ENCODE measurements around the gene EVI5.

DNA sequence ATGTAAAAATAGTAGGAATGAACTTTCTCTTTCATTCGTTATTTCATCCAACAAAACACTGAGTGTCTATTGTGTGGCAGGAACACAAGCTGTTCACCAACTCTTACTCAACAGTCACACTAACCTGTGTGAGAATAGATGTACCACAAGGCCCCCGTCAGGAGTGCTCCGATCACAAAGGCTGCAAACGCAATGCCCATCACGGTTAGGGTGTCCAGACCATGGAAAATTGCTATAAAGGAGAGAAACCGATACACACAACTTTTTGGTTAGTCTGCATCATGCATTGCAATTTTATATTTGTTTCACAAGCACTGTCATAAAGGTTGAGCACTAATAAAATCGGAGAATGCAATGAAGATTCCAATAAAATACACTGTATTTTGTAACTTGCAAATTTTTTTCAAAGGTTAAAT, 190.4 kb downstream of the TGFBR3 start:
- PRO-cap, 4 experiments = no peak in any of the 4 experiments
- RAMPAGE, long total RNA, 2 experiments = no peak in any of the 2 experiments

DNA sequence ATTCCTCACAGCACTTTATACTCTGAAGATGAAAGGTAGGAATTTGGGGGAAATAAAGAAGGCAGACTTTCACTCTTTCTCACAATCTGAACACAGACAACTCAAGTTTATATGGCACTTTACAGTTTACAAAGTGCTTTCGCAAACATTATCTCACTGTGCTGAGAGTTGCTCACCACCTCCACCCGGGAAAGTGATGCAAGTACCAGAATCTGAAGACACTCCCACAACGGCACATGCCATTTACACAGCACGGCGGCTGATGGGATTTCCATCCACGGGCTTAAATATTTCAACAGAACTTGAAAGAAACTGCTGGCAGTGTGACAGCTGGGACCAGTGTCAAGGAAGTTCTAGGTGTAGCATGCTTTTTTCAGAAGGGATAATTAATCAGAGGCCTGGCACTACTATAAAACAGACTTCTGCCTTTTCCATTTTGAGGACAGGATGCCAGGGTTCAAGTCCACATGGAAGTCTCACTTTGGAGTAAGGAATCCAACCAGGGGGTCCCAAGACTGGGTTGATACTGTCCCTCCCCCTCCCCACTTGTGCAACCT, 155.1 kb downstream of the TGFBR3 start:
- PRO-cap, 4 experiments = peak in 3 of 4 experiments; most common plus-strand start position 439 of the sequence (in 2); most common minus-strand start position 83 of the sequence (in 3)
- RAMPAGE, long total RNA, 2 experiments = no peak in any of the 2 experiments

DNA sequence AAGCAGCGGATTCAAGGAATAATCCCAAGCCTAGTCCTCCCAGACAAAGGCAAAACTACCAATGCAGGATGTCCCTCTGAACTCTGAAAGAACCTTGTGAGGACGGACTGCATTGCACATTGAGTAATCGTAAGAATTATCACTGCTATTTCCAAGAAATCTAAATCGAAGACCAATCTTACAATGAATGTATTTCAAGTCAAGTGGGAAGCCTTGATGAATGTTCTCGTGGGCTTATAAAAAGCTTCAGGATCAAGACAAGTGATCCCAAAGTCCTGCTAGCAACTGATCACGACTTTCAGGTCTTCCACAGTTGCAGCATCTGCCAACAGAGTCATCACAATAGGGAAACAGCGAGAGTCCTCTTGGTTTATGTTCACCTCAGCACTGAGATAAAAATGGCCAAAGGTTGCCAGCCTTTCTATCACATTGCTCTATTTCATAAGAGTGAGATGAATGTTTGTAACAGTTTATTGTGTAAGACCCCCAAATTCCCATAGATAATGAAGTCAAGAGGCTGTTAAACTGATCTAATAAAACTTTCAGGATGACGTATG, 150.8 kb downstream of the TGFBR3 start:
- PRO-cap, 4 experiments = peak in 4 of 4 experiments; most common plus-strand start position 331 of the sequence (in 1); most common minus-strand start position 324 of the sequence (in 3)
- RAMPAGE, long total RNA, 2 experiments = no peak in any of the 2 experiments

GRCh38 chr1:91736588-91737620, 149.0 kb downstream of the TGFBR3 start:
- PRO-cap, 4 experiments = peak in 3 of 4 experiments; most common plus-strand start chr1:91736812 (in 1); most common minus-strand start chr1:91737306 (in 2)
- RAMPAGE, long total RNA, 2 experiments = no peak in any of the 2 experiments

DNA sequence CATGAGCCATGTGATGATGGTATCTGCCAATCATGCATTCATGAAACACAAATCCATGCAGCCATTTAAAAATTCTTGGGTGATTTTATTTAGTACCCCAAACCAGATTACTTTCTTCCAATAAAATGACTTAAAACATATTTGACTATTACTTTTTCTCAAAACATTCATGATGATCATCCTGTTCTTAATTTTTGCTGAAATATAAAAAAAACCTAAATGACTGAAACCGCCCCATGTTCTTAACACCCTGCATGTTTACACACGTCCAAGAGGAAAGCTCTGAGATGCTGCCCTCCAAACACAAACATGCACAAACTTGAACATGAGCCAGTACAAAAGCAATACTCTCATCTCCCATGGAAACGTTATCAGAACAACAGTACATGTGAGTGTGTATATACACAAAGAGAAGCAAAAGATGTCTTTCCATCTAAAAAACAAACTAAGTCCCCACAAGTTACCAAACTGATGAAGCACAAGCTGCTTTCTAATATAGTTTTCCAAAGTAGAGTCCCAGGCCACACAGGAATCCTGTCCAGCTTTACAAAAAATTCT, 140.0 kb downstream of the TGFBR3 start:
- PRO-cap, 4 experiments = peak in 3 of 4 experiments; most common plus-strand start position 458 of the sequence (in 1); most common minus-strand start position 311 of the sequence (in 3)
- RAMPAGE, long total RNA, 2 experiments = no peak in any of the 2 experiments

GRCh38 chr1:92277278-92277850, 21.4 kb downstream of the GLMN start:
- PRO-cap, 4 experiments = no peak in any of the 4 experiments
- RAMPAGE, long total RNA, 2 experiments = no peak in any of the 2 experiments

DNA sequence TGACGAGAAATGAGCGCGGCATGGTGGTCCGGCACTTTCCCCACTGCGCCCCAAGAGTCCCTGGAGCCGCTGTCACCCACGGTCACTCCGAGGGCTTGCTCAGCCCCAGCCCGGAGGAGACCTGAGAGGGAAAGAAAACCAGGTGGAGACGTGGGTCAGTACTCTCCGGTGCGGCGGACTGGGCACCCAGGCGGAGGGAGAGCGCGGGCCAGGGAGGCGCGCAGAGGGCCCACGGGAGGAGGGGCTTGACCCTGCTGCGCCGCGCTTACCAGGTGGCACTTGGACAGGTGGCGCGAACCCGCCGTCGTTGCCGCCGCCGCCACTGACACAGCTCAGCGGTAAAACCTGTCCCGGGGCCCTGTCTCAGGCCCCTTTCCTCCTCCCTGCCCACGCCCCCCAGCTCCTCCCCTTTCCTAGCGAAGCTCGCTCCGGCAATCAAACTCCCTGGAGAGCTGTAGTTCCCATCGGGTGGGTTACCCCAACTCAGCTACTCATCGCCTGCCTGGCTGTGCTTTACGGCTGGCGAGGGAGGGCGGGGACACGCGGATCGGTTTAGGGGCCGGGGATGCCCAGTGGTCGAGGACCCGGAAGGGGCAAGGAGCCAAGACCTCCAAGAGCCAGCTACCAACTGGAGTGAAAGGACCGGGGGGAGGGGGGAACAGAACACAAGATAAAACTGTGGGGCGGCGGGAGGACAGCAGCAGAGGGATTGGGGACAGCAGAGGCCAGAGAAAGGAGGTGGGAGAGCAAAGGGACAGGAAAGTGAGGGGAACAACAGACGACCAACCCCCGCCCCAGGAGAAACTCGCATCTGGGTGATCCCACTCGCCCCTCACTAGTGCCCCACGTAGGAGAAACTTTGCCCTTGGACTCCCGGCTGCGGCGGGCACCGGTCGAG, 3.0 kb downstream of the GFI1 start:
- PRO-cap, 4 experiments = no peak in any of the 4 experiments
- RAMPAGE, long total RNA, 2 experiments = no peak in any of the 2 experiments

DNA sequence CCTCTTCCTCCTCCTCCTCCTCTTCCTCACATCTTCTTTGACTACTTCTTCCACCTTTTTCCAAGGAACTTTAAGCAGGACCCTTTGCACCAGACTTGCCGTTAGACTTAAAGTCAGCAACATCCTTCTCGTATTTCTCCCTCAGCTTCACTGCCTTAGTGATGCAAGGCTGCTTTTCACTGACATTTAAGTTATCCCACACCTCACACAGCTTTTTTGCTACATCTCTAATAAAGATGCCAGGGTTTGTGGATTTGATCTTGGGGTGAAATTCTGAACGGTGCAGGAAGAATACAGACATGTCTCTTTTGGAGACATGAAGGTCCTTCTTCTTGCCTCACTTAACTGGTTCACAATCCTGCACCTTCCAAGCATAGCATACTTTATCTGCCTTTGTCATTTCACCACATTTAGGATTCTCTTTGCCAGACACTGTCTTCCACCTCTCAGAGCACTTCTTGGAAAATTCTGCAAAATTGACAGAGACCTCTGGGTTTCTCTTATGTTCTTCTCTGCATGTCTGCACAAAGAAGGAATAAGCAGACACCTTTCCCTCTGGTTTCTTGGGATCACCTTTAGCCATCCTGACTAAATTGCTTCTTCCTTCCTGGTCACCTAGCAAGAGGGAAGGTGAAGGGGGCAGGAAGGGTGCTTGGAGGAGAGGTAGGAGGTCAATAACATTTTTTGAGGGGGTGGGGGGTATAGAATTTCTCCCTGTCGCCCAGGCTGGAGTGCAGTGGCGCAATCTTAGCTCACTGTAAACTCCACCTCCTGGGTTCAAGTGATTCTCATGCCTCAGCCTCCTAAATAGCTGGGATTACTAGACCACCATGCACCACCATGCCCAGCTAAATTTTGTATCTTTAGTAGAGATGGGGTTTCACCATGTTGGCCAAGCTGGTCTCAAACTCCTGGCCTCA, 137.6 kb downstream of the EVI5 start:
- PRO-cap, 4 experiments = no peak in any of the 4 experiments
- RAMPAGE, long total RNA, 2 experiments = no peak in any of the 2 experiments

DNA sequence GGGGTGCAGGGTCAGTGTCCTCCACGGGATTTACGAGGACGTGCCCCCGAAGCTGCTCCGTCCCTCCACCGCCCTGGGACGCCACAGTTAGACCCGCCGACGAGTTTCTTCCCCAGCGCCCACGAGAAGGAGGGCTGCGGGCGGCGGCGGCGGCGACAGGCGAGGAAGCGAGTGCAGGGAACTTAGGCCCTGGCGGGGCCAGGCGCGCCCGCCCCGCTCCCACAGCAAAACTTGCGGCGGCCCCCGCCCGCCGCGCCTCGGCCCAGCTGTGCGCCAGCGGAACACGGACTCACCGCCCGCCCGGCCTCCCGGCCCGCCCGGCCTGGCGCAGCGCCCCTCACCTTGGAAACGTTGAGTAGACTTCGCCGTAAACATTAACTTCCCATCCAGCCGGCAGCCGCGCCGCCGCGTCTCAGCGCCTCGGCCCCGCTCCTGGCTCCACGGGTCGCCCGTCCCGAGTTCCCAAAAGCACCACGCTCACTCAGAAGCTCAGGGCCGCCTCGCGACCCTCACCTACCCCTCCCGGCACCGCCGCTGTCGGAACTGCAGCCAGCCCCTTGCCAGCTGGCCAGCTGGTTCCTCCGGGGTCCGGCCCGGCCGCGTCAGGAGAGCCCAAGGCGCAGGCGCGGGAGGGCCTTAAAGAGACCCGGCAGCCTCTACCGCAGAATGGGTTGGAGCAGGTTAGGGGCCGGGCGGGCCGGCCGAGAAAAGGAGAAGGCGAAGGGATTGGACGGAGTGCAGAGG, at the start of gene EVI5:
Gene EVI5, minus strand, starts transcription at position 614 of the 744 bp plus-strand sequence.
- PRO-cap, 4 experiments = peak in 4 of 4 experiments; most common plus-strand start position 377 of the sequence (in 4); most common minus-strand start position 233 of the sequence (in 3)
- RAMPAGE, long total RNA, 2 experiments = start-site peak on the minus strand in 2 of 2 experiments, centred at positions 589 to 596 of the sequence, 65 to 72 reads per replicate

DNA sequence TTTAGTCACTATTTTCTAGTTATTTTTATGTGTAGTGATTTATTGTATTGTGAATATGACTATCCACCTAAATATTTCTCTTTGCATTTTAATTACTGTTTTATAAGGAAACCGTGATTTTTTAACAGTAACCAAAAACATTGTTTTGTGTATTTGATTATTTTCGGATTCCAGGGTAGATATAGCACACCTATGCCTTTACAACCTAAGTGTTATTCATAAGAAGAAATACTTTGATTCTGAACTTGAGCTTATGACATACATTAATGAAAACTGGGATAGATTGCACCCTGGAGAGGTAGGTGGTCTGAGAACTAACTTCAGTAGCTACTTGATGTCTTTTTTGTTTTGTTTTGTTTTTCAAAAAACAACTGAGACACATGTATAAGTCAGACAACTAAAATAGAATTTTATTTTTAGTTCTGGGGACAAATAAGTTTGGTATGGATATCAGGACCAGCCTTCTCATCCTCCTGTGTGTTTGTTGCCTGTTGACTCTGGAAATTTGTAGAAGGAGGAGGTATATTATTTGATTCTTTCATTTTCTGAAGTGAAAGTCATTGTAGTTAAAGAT, 41.4 kb downstream of the MTF2 start:
- PRO-cap, 4 experiments = no peak in any of the 4 experiments
- RAMPAGE, long total RNA, 2 experiments = no peak in any of the 2 experiments

DNA sequence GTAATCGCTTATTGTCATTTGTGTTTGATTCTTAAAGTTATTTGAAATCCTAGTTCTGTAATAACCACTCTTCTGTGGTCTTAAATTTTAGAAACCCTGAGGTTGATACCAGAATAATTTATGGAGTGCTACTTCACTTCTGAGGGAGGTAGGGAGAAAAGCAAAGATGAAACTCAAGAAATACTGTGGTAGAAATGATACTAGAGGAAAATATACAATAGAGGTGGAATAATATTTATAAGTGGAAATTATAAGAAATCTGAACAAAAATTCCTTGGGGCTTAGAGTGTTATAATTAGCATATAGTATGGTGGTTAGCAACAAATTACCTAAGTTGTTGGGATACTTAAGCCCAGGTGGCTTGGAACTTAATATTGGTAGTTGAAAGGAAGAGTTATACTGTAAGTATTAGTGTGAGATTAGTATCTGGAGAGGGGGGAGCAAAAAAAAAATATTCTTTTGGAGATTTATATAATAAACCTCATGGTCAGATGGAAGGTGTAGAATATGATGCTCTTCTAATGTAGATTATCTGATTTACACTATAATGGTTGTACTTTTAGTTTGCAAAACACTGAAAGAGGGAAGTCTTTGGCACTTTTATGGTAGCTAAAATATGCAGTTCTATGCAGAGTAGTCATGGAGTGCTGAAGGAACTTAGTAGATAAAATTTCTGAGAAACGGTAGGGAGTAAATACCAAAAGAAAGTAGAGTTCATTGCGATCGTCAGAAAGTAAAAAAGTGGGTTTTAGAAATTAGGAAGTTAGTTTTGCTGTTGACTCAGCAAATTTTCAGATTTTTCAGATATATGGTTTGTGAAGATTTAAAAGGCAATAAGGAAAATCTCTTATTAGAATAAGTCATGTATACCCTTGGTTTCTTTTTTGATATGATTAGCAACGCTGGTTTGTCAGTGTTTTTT, 45.6 kb downstream of the MTF2 start:
- PRO-cap, 4 experiments = no peak in any of the 4 experiments
- RAMPAGE, long total RNA, 2 experiments = no peak in any of the 2 experiments

DNA sequence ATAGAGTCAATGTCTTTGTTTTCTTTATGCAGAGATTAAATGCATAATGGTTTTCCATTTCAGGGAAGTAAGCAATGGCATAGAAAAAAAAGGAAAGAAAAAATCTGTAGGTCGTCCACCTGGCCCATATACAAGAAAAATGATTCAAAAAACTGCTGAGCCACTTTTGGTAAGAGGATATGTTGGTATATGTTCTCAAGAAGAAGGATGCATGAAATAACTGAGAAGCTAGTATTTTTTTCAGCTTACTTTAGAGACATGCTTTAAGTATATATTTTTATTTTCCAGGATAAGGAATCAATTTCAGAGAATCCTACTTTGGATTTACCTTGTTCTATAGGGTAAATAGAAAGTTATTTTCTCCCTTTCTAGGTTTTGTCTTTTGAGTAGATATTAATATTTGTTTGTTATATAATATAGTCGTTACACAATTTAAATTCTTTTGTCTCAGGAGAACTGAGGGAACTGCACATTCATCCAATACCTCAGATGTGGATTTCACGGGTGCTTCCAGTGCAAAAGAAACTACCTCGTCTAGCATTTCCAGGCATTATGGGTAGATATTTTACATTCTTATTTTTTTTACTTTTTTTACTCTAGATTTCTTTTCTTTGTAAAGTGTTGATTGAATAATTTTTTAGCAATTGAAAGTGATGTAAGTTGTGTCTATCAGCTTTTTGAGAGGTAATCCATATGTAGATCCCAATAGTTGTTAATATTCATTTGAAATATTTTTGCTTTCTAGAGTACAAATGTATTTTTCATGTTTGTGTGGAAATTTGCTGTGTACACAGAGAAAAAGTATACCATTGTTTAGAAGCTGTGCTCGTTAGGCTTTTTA, 46.4 kb downstream of the TMED5 start:
- PRO-cap, 4 experiments = no peak in any of the 4 experiments
- RAMPAGE, long total RNA, 2 experiments = start-site peak on the plus strand in 1 of 2 experiments, centred at position 295 of the sequence, 21 reads per replicate

- PRO-cap, 4 experiments = no peak in any of the 4 experiments
- RAMPAGE, long total RNA, 2 experiments = no peak in any of the 2 experiments
Observed at GRCh38 chr1:93567081-93567979, 114.3 kb downstream of the BCAR3 start.

DNA sequence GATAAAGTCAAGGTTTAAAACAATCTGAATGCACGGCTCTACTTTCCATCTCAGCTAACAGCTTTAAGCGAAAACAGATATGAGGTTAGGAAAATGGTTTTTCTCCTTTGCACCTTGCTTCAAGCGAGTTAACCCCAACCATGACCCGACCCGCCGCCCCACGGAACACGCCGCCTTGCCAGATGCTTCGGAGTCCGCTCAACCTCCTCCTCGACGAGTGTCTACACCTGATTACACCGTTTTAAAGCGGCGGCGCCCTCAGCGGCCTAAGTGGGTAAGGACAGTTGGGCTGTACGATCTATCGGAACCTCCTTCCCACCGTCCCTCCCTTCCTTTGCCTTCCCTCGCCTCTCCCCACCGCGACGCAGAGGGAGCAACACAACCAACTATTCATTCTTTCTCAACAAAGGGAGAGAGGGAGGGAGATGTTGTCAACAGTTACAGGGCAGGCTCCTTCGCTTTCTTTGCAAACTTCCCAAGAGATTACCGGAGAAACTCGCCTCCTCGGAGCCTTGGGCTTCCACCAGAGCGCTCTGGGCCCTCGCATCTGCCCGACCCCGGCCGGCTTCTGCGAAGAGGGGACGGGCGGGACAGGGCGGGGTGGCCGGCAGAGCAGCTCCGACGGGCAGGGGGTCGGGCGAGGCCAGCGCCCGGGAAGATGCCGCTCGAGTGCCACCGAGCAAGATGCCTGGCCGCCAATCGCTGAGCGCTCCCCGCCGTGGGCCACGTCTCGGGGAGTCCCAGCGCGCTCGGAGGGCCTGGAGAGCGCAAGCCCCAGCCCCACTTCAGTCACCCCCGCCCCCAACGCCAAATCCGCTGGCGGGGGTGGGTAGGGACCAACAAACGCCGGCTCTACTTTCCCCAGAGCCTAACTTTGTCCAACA, 775 bp downstream of the BCAR3 start:
- PRO-cap, 4 experiments = peak in 2 of 4 experiments; most common plus-strand start position 357 of the sequence (in 2); most common minus-strand start position 219 of the sequence (in 1)
- RAMPAGE, long total RNA, 2 experiments = no peak in any of the 2 experiments

GRCh38 chr1:93693230-93693680, 11.6 kb upstream of the BCAR3 start:
- PRO-cap, 4 experiments = no peak in any of the 4 experiments
- RAMPAGE, long total RNA, 2 experiments = no peak in any of the 2 experiments

DNA sequence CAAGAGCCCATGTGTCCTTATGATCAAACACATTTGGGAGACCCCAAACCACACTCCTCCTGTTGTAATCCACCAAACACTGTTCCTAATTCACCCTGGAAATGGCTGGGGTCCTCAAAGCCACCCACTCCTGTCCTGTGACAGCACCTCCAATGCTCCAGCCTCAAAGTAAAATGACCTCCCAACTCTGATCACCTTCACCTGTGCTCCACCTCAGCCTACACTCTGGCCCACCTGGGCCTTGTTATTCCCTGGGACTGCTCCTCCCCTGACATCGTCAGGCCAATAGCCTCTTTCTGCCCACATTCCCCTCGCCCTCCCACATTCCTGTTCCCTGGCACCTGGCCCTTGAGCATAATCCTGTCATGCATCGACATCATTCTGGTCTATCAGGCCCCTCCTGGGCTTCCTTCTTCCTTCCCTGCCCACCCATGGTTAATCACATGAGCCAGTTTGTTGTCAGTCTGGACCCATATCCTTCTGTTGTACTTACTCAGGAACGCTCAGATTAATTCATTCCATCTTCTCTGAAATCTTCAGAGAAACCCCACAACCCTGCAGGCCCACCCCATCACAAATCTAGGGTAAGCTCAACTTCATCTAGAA, 13.2 kb upstream of the BCAR3 start:
- PRO-cap, 4 experiments = no peak in any of the 4 experiments
- RAMPAGE, long total RNA, 2 experiments = no peak in any of the 2 experiments

DNA sequence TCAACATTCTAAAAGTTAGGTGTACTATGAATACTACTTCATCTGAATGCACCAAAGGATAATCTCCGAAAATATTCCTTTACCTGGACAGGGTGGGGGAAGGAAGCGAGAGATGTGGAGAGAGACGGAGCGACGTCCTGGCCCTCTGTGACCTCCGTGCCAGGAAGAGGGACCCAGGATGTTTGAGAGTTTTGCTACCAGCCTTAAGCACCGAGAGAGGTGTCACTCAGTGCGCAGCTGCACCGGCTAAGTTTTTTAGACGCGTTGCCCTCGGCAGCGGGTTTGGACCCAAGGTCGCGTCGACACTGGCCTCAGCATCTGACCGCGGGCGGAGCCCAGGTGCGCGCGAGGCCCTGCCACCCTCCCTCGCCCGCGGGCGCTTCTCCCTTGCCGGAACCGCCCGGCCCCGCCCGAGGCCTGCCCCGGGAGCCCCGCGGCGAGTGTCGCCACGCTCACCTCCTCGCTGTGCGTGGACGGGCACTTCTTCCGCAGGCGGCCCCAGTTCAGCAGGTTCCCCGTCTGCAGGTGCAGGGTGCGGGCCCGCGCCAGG, 573 bp downstream of the GCLM start:
- PRO-cap, 4 experiments = peak in 4 of 4 experiments; most common plus-strand start position 317 of the sequence (in 3); most common minus-strand start position 257 of the sequence (in 3)
- RAMPAGE, long total RNA, 2 experiments = no peak in any of the 2 experiments

DNA sequence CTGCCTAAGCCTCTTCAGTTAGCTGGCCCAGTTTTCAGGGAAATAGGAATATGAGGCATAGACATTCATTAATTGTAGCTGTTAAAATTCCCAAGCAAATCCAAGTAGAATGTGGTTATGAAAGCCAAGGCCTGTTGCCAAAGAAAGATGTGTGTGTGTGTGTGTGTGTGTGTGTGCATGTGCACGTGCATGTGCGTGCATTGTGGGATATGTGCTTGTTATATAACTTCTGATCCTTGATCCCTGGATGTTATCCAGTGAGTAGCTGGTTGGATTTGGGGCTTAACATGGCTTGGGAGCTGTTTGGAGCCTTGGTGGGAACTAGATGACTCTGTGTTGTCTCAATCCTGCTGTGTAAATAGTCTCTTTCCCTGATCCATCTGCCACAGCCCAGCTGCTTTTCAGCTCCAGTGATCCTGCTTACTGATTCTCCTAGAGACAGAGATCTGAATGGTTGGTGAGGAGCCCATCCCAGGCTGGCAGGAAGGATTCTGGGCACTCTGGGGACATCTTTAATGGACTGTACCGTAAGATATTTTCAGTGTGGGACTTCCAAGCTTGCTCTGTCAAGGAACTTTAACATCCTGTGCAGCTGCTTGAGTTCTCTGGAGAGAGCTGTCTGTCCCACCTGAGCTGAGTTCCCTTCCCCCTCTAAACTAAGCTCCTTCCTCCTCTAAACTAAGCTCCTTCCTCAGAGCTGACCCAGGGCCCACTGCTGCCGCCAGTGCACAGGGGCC, 70.7 kb upstream of the GCLM start:
- PRO-cap, 4 experiments = peak in 3 of 4 experiments; most common plus-strand start position 441 of the sequence (in 2)
- RAMPAGE, long total RNA, 2 experiments = no peak in any of the 2 experiments

DNA sequence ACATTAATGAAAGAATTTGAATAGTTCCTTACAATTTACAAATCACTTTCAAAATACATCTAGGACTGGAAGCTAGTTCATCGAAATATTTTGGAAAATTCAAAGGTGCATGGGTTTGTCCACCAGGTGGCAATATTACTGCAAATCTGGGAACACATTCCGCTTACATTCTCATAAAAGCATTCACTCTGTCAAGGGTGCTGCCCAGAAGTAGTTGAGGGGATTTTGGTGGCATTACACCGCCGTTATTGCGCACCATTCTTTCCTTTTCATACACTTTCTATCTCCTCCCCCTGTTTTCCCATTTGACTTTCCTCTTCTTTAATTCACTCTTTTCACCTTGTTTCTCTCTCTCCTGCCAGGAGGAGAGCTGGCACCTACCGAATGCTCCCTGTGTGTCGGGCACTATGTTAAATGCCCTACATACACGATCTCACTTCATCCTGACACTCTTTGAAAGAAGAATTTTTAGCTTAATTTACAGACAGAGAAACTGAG, 95.0 kb downstream of the ABCA4 start:
- PRO-cap, 4 experiments = no peak in any of the 4 experiments
- RAMPAGE, long total RNA, 2 experiments = no peak in any of the 2 experiments

GRCh38 chr1:94092398-94092946, 28.5 kb downstream of the ABCA4 start:
- PRO-cap, 4 experiments = no peak in any of the 4 experiments
- RAMPAGE, long total RNA, 2 experiments = no peak in any of the 2 experiments